Esophagus muscularis mucosa (tissue), 4 donors: ENCODE results near the genes TSC22D1, CPB2 and LCP1.

DNA sequence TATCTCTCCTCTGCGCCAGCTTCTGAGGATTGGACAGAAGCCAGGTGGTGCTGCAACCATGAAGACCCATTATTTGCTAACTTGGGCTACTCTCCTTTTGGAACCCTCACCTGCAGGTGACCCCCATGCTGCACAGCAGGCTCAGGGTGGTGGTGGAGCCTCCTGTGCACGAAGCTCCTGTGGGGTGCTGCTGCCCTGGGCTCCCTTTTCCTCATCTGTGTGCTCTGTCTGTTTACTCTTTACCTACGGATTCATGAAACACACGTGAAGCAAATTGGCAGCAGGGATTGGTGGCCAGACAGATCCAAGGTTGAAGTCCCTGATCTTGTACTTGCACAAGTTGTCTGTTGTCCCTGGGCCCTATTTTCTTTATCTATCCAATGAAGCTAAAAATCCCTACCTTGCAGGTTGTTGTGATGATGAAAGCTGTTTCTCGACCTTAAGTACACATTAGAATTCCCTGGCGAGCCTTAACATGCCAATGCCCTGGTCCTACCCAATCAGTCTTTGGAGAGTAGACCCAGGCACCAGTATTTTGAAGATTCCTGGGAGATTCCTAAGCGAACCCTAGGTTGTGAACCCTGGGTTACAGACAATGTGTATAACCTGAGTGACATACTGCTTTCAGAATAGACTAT lies 53.4 kb downstream of the SMIM2 start:
- PRO-cap = no peak
- RAMPAGE, long total RNA, 4 experiments = no peak in any of the 4 experiments

DNA sequence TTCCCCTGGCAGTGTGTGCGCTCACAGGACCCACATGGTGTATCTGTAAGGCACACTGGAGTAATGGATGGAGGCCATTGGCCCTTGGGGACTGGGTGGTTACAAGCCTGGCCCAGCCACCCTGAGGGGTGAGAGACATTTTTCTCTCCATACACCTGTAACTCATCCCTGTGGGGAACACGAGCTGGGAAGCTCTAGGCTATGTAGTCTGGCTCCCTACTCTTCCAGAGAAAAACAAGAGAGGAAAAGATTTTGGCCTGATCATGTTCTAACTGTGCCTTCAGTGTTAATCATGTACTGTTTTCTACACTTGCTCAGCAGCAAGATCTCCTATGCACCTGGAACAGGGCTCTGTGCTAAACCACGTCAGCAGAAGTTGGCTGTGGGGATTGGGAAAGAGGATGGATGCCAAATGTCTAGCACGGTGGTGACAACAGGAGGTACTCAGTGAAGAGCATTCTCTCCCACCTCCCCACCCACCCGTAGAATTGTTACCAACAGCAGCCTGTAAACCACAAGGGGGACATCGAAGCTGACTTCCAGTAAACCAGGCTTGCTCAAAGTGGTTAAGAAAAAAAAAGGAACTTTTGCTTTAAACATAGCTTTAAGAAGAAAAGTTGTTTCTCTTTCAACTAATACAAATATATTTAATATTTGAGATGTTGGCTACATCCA lies 44.2 kb downstream of the SMIM2 start:
- PRO-cap = no peak
- RAMPAGE, long total RNA, 4 experiments = no peak in any of the 4 experiments

DNA sequence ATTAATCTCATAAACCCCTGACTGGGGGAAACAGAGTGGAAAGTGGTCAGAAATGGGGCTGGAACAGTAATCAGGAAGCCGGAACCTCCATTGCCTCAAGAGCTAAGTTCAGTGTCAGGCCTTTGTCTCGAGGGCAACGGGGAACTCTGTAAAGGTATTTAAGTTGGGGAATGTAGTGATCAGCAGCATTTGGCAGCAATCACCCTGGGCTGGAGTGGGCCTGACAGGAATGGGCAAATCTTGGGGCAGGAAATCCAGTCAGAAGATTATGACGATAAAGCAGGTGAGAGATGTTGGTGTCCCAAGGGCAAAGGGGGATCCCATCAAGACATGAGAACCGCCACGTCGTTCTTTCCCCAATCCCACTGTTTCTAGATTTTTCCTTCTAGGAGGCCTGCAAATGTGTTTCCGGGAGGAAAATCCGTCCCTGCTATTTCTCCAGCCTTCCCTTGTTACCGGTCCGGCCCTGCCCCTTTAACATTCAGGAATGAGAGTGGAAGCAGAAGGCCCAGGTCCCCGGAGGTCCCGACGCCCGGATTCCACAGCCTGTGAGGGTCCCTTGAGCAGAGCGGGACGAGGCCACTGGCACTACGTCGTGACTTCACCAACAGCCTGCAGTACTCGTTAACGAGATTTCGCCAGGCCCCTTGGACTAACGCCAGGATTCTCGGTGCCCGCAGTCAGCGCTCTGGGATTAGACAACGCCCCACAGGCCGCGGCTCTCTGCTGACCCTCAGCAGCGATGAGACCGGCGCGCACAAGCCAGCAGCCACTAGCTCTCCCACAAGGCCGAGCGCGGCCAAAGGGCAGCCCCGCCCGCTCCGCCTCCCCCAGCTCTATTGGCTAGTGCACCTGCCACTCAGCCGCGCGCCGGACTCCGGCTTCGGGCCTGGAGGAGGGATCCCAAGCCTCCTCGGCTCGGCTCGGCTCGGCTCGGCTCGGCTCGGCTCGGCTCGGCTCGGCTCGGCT lies 19.6 kb downstream of the SMIM2 start:
- PRO-cap = unidirectional peak, plus-strand start at position 477 of the sequence; bidirectional peak, plus-strand start outside the sequence, minus-strand start at position 774 of the sequence
- RAMPAGE, long total RNA, 4 experiments = no peak in any of the 4 experiments

DNA sequence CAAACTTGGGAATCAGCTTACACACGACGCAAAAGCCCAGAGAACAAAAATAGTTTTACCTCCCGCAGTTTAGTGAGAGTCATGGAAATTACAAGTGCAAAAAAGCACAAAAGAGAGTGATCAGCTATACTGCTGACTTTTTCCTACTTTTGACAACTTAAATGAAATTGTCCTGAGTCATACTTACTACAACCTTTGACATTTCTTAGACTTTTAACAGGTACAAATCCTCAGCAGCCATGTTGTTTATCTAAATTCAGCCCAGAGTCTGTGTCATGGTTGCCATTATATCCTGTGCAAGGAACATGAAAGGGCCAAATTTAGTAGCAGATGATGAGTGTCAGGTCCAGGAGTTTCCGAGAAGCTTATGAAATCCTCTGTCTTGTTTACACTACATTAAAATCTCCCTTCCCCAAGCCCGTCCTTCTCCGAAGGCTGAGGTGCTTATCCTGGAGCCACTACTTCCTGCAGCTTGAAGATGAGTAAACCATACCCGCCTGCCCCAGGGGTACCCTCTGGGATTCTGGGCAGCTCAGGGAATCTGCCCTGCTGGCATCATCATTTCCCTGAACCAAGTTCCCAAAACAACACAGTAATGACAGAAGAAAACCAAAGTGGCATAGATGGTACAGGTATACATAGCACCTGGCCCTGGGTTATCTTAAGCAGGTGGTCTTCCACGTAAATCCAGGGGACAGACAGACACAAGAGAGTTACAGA lies 102.6 kb upstream of the SERP2 start:
- PRO-cap = bidirectional peak, plus-strand start at position 424 of the sequence, minus-strand start at position 291 of the sequence
- RAMPAGE, long total RNA, 4 experiments = start-site peak on the plus strand in 1 of 4 experiments, centred at position 485 of the sequence, 11 reads per replicate

DNA sequence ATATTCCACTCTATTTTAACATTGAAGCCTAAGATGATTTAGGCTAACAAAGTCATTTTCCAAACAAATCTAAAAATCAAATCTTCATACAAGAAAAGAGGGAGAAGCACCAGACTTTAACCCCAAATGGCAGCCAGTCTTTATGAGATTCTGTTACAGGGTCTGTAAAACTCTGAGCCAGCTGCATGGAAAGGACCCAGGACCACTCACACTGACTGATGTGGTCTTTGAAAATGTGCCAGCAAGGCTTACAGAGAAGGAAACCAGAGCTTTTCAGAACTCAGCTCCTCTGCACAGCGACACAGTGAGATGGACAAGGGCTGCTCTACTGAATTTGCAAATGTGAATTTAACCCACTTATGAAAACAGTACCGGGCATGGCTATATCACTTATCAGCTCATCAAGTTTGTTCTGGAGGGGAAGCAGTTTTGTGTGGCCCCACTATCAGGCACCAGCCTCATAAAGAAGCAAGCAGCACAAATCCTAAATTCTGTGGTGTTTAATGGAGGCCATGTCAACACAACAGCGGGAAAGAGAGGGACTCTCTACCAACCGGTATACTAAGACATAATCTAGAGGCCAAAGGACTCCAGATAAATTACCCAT lies 98.8 kb upstream of the SERP2 start:
- PRO-cap = no peak
- RAMPAGE, long total RNA, 4 experiments = no peak in any of the 4 experiments

DNA sequence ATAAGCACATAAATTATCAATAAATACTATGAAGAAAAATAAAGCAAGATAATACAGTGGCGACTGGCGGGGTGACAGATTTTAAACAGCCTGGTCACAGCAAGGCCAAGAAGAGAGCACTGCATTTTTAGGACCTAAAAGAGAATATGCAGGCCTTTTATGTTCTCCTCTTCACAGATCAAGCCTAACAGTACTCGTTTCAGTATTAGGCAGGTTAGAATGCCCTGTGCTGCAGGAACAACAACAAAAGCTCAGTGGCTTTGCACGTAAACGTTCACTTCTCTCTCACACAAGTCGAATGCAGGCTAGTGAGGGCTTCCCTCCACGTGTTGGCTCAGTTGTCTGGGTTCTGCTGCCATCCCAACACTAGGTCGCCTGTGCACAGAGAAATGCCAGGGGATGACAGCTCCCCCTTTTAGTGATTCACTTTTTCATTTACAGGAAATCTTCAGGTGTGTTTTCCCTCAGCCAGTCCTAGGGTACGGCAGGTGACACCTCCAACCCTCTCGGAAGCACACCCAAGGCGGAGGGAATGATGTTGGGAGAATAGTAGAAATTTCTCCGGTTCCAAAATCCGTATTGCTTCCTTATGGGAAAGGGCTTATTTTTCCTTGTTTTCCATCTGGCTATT lies 28.7 kb downstream of the SERP2 start:
- PRO-cap = no peak
- RAMPAGE, long total RNA, 4 experiments = no peak in any of the 4 experiments

GRCh38 chr13:44403368-44404006 lies 29.9 kb downstream of the SERP2 start:
- PRO-cap = no peak
- RAMPAGE, long total RNA, 4 experiments = no peak in any of the 4 experiments

DNA sequence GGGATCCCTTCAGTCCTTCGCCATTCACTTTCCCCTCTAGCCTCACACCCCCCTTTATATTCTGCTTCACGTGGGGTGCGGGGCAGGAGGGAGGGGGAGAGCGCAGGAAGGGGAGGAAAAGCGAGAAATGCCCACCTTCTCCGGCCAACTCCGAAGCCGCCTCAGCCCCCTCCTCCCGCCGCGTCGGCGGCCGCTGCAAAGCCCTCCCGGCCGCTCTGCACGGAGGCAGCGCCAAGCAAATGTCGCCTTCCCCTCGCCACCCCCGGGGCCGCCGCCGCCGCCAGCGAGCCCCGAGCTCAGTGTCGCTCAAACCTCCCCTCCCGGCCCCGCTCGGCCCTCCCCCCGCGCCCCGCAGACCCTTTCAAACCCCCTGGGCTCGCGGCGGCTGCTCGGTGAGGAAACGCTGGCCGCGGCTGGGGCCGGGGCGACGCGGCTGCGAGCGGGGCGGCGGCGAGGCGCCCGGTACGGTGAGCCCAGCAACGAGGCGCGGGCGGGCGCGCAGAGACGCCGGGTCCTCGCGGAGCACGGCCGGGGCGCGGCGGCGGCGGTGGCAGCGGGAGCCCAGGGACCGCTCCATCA lies at the start of gene TSC22D1:
TSS of gene TSC22D1 (minus strand) at position 31 of the 579 bp plus-strand sequence.
- PRO-cap = bidirectional peak, plus-strand start at position 85 of the sequence, minus-strand start at position 26 of the sequence
- RAMPAGE, long total RNA, 4 experiments = no peak in any of the 4 experiments

DNA sequence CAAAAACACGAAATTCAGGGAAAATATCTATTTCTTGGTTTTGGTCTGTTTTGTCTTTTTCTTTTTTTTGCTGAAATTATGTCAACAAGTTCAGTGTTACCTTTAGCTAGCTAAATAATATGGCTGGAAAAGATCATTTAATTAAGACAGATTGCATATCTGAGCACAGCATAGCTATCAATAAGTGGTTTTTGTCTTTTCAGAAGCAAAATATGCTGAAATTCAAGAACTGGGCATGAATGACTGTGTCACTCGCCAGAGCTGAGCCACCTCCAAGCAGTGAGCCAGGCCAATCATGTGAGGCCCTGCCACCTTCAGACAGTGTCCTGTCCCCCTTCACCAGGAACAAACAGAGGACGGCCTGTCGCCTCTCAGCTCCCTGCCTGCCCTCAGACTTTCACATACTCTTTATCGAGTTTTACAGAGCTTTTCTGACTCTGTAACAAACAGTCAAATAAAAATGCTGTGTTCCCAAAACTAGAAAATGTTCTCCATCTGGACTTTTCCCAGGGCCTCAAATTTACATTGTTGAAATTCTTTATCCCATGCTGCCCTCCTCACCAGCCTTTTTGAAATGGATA lies 171.0 kb upstream of the TSC22D1 start:
- PRO-cap = no peak
- RAMPAGE, long total RNA, 4 experiments = no peak in any of the 4 experiments

GRCh38 chr13:44763929-44764667 lies 188.0 kb upstream of the TSC22D1 start:
- PRO-cap = unidirectional peak, plus-strand start at chr13:44764132
- RAMPAGE, long total RNA, 4 experiments = no peak in any of the 4 experiments

DNA sequence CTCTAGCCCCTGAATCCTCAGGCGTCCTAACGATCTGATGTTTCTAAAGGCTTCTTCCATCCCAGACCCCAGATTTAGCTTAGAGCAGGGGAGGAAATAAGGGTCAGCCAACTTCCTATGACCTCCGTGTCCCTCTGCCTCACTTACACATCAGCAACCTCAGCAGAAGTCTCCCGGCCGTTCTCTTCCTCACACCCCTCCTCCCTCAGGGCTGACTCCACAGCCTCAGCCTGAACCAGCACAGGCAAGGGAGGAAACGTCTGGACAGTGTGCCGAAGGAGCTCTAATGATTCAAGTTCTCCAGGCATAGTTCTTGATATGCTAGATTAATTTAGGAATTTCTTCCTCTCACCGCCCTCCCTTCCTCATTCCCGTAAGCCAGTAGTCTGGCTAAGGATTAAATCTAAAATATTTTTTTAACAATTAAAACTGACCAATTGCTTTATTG lies 121.4 kb downstream of the NUFIP1 start:
- PRO-cap = no peak
- RAMPAGE, long total RNA, 4 experiments = no peak in any of the 4 experiments

- PRO-cap = no peak
- RAMPAGE, long total RNA, 4 experiments = no peak in any of the 4 experiments
These were observed 30.4 kb downstream of the KCTD4 start for GRCh38 chr13:45170413-45170891.

- PRO-cap = no peak
- RAMPAGE, long total RNA, 4 experiments = no peak in any of the 4 experiments
These were observed 3.5 kb downstream of the SIAH3 start for GRCh38 chr13:45847996-45848501.

- PRO-cap = no peak
- RAMPAGE, long total RNA, 4 experiments = no peak in any of the 4 experiments
These were observed 63.8 kb downstream of the ZC3H13 start for GRCh38 chr13:45988747-45989056.

GRCh38 chr13:46038019-46038831 lies 14.3 kb downstream of the ZC3H13 start:
- PRO-cap = no peak
- RAMPAGE, long total RNA, 4 experiments = no peak in any of the 4 experiments

GRCh38 chr13:46104542-46105482 lies at the start of gene CPB2:
CPB2 (minus strand) TSS chr13:46105033.
- PRO-cap = no peak
- RAMPAGE, long total RNA, 4 experiments = no peak in any of the 4 experiments

- PRO-cap = no peak
- RAMPAGE, long total RNA, 4 experiments = no peak in any of the 4 experiments
These were observed 21.8 kb upstream of the CPB2 start for GRCh38 chr13:46126568-46127080.

- PRO-cap = no peak
- RAMPAGE, long total RNA, 4 experiments = no peak in any of the 4 experiments
These were observed 31.1 kb downstream of the LCP1 start for GRCh38 chr13:46150725-46151425.

- PRO-cap = no peak
- RAMPAGE, long total RNA, 4 experiments = no peak in any of the 4 experiments
These were observed 29.4 kb downstream of the LCP1 start for GRCh38 chr13:46152587-46153026.

GRCh38 chr13:46181594-46182747 lies at the start of gene LCP1:
LCP1 (minus strand) TSS chr13:46182177.
- PRO-cap = unidirectional peak, minus-strand start at chr13:46182175
- RAMPAGE, long total RNA, 4 experiments = start-site peak on the minus strand in 3 of 4 experiments, at chr13:46182145-46182179 at its widest, 65 to 635 reads per replicate